GM23338 (cell line): ENCODE results near the gene SHROOM2.

DNA sequence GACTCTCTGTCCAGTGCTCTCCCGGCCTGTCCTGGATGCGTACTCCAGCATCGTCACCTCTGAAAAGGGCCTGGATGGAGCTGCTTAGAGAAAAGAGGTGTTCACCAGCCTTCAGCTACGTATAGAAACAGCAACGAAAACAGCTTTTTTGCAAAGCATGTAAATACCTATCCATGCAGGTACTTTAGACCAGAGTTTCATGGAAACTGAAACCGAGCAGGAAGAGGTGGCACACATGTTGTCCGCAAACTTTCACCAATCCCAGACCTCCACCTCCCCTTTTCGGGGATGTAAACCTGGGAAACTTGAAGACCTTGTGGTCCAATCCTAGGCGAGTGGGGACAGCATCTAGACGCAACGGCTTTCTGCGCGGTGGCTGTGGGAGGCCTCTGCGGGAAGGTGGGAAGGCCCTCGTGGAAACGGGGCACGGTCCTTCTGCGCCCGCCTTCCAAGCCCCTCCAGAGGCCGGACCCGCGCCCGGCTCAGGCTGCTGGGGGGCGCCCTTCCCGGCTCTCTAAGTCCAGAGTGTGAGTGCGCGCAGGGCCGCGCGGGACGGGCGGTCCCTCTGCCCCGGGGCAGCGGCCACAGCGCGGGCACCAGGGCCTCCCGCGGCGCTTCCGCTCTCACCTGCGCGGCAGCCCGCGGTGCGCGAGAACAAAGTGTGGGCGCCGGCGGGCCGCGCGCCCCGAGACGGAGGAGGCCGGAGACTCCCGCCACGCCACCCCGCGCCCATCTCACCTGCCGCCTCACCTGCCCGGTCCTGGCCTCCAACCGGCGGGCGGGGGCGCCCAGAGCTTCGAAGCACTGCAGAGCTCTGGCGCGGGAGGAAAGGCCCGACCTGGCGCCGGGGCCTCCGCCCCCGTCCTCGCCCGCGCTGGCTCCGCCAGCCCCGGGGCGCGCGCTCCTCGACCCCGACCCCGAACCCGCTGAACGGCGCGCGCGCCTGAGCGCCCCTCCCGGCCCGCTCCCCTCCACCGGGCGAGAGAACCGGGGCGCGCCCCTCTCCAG, 751 bp upstream of the SHROOM2 start:
- PRO-cap, result unidirectional peak, plus-strand start at position 324 of the sequence; unidirectional peak, plus-strand start at position 517 of the sequence
- RAMPAGE, long total RNA, result no peak

DNA sequence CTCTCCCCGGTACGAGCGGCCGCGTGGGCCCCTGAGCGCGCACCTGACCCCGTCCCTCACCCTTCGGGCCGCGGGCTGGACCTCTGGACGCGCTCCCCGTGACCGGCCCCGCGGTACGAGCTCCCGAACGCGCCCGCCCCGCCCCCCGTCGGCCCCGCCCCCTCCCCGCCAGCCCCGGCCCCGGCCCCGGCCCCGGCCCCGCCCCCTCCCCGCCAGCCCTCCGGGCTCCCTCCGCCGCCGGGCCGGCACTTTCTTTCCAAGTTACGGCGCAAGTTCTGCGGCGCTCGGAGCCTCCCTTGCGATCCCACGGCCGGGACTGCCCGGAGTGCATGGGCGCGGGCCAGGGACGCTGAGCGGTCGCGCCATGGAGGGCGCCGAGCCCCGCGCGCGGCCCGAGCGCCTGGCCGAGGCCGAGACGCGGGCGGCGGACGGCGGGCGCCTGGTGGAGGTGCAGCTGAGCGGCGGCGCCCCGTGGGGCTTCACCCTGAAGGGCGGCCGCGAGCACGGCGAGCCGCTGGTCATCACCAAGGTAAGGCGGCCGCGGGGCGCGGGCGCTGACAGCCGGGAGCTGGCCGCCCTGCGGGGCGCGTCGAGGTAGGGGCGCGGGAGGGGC, at the start of gene SHROOM2:
TSS of gene SHROOM2 (plus strand) at position 248 of the 613 bp plus-strand sequence.
- PRO-cap, result bidirectional peak, plus-strand start at position 259 of the sequence, minus-strand start at position 85 of the sequence
- RAMPAGE, long total RNA, result no peak

DNA sequence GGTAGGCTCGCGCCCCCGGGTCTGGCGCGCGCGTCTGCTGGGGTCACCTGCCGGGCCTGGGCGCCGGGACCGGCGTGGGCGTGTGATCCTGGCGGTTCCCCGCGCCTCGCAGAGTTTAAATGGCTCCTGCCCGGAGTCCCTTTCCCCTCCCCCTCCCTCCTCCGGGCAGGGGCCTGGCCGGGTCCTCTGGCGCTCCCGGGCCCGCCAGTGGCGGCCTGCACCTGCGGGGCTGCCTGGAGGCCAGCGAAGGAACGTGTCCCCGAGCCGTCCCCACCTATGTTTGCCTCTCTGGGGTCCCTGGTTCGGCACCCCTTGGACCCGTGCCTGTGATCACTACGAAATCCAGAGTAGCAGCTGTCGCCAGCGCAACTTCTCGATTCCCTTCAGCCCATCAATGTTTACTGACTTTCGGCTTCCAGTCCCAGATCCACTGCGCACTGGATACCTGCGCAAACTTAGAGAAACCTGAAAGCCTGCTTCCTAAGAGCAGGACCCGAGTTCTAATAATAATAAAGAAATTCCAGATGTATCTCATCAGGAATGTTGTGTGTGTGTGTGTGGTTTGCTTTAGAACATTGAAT, 656 bp downstream of the SHROOM2 start:
- PRO-cap, result bidirectional peak, plus-strand start at position 144 of the sequence, minus-strand start at position 120 of the sequence
- RAMPAGE, long total RNA, result no peak

GRCh38 chrX:10012113-10012581, 45.0 kb downstream of the CLDN34 start:
- PRO-cap, result bidirectional peak, plus-strand start at chrX:10012290, minus-strand start at chrX:10012026
- RAMPAGE, long total RNA, result no peak

- PRO-cap, result bidirectional peak, plus-strand start at chrX:10050734, minus-strand start at chrX:10050594
- RAMPAGE, long total RNA, result no peak
These were observed 83.3 kb downstream of the CLDN34 start for GRCh38 chrX:10050344-10051002.

DNA sequence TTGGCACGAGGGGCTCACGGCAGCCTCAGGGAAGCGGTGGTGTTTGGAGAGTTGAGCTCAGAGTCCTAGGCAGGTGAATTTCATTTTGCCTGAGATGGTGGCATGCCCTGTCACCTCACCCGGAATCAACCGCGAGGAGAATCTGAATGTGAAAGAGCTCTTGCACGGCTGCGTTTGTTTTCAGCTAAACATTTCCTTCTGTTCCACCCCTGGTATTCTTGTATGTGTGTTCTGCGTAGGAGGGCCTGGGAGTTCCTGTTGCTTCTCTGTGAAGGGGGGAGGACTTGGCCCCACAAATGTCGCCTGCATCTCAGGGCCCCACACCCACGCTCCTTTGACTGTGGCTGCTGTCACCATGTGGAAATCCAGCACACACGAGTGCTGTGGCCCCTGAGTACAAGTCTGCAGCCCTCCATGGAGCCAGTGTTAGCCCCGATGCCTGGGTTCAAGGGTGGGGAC, 45.8 kb upstream of the CLCN4 start:
- PRO-cap, result no peak
- RAMPAGE, long total RNA, result no peak

DNA sequence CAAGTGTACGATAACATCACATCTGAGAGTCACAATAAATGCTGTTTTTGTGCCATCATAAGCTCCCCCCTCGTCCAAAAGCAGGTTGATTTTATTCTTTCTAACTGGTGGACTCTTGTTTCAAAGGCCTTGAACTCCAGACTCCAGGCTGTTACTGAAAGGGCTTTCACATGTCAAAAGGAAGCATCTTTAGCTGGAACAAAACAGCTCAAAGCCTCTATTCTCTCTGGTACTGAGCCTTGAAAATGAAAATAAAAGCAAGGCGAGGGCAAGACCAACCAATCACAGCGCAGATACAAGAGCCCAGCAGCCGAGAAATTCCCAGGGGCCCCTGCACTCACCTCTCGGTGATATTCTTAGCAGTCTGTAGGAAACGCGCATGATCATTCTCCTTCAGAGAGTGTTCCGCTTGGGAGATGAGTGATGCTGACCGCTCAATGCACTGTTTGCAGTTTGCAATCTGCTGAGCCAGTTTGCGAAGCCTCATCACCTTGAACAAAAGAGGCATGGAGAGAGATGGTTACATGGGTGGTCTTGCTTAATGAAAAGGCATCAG, 138.2 kb downstream of the MID1 start:
- PRO-cap, result no peak
- RAMPAGE, long total RNA, result no peak

- PRO-cap, result bidirectional peak, plus-strand start at chrX:10620070, minus-strand start at chrX:10619996
- RAMPAGE, long total RNA, result no peak
These were observed 764 bp downstream of the MID1 start for GRCh38 chrX:10619497-10620144.

GRCh38 chrX:11191587-11192377, 80.7 kb downstream of the HCCS start:
- PRO-cap, result no peak
- RAMPAGE, long total RNA, result no peak

GRCh38 chrX:11295165-11295982, 2.2 kb downstream of the AMELX start:
- PRO-cap, result no peak
- RAMPAGE, long total RNA, result no peak

DNA sequence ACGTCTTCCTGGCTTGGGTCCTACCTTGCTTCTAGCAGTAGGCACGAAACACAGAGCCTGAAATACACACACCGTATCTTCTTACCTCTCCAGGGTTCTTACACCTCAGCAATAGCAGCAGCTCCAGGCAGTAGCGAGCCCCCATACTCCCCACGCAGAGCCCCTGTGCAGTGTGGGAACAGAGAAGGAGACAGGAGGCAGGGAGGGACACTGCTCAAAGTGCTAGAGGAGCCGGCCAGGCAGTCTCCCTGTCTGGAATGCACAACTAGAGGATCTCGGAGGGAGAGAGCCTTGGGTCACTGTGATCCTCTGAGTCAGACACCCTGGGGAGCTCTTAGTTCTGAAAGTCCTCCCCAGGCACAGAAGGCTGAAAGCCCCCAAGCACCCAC, 15.9 kb downstream of the AMELX start:
- PRO-cap, result no peak
- RAMPAGE, long total RNA, result no peak

DNA sequence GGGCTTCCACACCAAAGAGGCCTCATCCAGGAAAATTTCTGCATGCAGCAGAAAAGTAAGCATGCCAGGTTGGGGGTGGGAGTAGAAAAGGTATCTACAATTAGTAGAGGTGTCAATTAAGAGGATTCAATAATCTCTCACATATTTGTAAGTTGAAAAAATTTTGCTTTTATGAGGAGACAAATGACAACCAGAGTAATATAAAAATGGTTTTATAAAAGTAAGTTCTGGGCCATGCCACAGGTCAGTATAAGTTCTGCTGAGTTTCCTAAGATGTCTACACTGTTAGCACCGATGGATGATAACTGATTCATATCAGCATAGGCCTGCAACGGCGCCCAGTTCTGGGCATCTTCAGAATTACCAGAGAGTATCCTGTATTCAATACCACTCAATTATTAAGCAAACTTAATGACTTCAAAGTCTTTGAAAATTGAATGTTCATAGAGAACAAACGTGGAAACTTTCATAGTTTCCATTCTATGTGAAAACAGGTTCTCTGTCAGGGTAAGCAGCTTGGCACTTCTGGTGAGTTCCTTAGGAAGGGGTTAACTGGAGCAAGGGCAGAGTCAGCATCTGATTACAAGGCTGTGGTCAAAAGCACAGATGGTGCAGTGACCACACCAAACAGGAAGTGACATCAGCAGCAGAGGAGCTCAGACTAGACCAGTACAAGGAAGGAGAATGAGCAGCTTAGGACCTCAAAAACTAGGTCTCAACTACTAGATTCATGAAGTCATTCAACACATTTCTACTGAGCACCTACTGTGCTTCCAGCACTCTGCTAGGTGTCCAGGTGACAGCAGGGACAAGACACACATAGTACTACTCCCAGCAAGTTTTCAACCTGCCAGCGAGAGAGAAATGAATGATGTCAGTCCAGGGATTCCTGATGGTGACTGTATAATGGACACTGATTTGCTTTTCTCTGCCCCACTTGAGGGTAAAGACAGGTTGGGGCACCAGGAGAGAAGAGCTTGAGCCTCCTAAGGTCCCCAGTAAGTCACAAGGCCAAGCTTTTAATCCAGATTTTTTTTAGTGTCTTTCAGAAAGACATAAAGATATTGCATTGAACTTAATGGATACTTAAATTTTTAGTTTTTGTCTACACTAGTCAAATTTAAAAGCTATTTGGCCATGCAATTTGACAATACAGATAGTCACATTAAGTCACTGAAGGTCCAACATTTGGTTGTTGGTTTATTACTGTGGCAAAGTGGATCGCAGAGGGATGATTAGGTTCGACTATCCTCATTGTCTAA, 130.1 kb downstream of the AMELX start:
- PRO-cap, result no peak
- RAMPAGE, long total RNA, result no peak

- PRO-cap, result no peak
- RAMPAGE, long total RNA, result no peak
These were observed 131.3 kb downstream of the AMELX start for GRCh38 chrX:11424168-11425284.

- PRO-cap, result no peak
- RAMPAGE, long total RNA, result no peak
These were observed 135.2 kb downstream of the AMELX start for GRCh38 chrX:11428211-11428965.

DNA sequence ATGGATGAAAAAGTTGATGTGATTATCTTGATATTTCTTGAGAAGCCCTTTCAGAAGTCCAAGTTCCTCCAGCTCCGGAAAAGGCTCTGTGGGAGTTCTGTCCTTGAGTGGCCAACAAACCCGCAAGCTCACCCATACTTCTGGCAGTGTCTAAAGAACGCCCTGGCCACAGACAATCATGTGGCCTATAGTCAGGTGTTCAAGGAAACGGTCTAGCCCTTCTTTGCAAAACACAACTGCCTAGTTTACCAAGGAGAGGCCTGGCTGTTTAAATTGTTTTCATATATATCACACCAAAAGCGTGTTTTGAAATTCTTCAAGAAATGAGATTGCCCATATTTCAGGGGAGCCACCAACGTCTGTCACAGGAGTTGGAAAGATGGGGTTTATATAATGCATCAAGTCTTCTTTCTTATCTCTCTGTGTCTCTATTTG, 18.0 kb upstream of the TLR8 start:
- PRO-cap, result no peak
- RAMPAGE, long total RNA, result no peak

DNA sequence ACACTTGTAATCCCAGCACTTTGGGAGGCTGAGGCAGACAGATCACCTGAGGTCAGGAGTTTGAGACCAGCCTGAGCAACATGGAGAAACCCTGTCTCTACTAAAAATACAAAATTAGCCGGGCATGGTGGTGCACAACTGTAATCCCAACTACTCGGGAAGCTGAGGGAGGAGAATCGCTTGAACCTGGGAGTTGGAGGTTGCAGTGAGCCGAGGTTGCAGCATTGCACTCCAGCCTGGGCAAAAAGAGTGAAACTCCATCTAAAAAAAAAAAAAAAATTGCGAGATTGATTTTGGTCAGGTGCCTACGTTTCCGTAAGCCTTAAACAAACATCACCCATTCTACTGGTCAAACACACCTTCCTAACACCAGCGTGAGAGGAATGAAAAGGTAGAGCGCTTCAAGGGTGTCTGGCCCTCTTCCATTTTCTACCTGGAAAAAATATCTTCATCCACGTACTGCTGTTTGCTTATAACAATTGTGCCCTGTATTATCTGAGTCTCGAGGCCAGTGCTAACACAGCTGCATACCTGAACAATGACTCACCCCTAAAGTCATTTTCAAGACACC, 13.7 kb downstream of the TMSB4X start:
- PRO-cap, result no peak
- RAMPAGE, long total RNA, result no peak

DNA sequence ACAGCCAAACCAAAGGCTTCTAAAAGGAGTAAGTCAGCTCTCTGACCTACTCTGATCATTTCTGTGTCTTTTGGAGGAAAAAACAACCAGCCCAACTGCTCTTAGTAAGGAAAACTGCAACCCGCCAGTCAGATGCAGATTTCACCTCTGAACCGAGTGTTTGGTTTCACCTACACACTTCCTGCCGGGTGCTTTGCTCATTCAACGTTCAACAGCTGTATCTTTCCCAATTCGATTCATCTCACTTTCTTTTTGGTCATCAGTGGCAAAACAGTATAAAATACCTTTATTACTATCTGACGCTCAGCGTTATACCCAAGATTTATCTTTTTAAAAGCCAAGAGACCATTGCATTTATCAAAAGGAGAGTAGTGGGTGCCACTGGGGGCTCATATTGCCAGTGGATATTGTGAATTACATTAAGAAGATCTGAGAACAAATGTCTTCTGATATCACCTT, 24.6 kb downstream of the TMSB4X start:
- PRO-cap, result no peak
- RAMPAGE, long total RNA, result no peak

- PRO-cap, result no peak
- RAMPAGE, long total RNA, result no peak
These were observed 33.4 kb downstream of the TMSB4X start for GRCh38 chrX:13008183-13008830.

GRCh38 chrX:13029752-13030899, 14.3 kb downstream of the FAM9C start:
- PRO-cap, result bidirectional peak, plus-strand start at chrX:13030553, minus-strand start at chrX:13030156
- RAMPAGE, long total RNA, result no peak

DNA sequence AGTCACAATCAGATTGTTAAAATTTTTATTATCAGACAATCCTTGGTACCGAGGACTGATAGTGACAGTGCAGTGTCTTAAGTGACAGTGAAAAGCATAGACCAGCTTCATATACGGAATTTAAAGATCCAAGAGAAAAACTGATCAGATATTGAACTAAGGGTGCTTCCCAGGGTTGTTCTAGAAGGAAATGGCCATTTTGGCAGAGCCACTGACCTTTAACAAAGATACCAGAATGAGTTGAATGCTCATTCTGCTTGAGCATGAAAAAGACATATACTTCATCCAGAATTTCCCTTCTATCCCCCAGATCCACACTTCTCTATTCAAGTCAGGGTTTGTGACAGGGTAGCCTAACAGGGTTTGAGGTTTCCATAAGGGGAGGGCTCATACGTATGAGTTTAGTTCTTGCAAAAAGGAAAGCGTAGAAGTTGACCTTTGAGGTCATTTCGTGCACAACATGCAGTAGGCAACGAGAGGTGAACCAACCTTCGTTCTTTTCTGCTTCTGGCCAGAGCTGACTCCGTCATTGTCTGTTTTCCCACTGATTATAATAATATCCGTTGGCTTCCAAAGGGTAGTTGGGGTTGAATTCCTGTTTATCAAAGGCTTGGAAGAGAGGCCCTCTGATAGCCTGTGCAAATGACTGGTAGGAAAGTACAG, 45.7 kb upstream of the FAM9C start:
- PRO-cap, result no peak
- RAMPAGE, long total RNA, result no peak